Heart left ventricle (tissue), 7 donors: Measurements from ENCODE around the genes DEFB126, ANGPT4, FKBP1A and SIRPD.

- PRO-cap, 6 experiments, result no peak in any of the 6 experiments
- RAMPAGE, long total RNA, 2 experiments, result no peak in any of the 2 experiments
- RRBS, result no CpG with 5 or more reads among the region's 1 CpG
These were observed at the start of gene DEFB126 for GRCh38 chr20:142514-142793. TSS of gene DEFB126 (plus strand) at chr20:142590.

- PRO-cap, 6 experiments, result no peak in any of the 6 experiments
- RAMPAGE, long total RNA, 2 experiments, result no peak in any of the 2 experiments
- RRBS, result no CpG with 5 or more reads among the region's 7 CpGs
These were observed 2.2 kb downstream of the ZCCHC3 start for GRCh38 chr20:299320-300158.

GRCh38 chr20:309512-310221 lies 12.3 kb downstream of the ZCCHC3 start:
- PRO-cap, 6 experiments, result peak in 4 of 6 experiments; most common plus-strand start chr20:310172 (in 4); most common minus-strand start chr20:310071 (in 2)
- RAMPAGE, long total RNA, 2 experiments, result no peak in any of the 2 experiments
- RRBS, result no CpG with 5 or more reads among the region's 18 CpGs

DNA sequence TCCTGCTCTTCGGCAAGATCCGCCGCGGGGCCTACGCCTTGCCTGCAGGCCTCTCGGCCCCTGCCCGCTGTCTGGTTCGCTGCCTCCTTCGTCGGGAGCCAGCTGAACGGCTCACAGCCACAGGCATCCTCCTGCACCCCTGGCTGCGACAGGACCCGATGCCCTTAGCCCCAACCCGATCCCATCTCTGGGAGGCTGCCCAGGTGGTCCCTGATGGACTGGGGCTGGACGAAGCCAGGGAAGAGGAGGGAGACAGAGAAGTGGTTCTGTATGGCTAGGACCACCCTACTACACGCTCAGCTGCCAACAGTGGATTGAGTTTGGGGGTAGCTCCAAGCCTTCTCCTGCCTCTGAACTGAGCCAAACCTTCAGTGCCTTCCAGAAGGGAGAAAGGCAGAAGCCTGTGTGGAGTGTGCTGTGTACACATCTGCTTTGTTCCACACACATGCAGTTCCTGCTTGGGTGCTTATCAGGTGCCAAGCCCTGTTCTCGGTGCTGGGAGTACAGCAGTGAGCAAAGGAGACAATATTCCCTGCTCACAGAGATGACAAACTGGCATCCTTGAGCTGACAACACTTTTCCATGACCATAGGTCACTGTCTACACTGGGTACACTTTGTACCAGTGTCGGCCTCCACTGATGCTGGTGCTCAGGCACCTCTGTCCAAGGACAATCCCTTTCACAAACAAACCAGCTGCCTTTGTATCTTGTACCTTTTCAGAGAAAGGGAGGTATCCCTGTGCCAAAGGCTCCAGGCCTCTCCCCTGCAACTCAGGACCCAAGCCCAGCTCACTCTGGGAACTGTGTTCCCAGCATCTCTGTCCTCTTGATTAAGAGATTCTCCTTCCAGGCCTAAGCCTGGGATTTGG lies 11.5 kb upstream of the RBCK1 start:
- PRO-cap, 6 experiments, result no peak in any of the 6 experiments
- RAMPAGE, long total RNA, 2 experiments, result no peak in any of the 2 experiments
- RRBS, result no CpG with 5 or more reads among the region's 18 CpGs

GRCh38 chr20:458749-459374 lies 3.5 kb downstream of the TBC1D20 start:
- PRO-cap, 6 experiments, result peak in 2 of 6 experiments; most common plus-strand start chr20:459311 (in 2); most common minus-strand start chr20:459120 (in 1)
- RAMPAGE, long total RNA, 2 experiments, result no peak in any of the 2 experiments
- RRBS, result no CpG with 5 or more reads among the region's 9 CpGs

DNA sequence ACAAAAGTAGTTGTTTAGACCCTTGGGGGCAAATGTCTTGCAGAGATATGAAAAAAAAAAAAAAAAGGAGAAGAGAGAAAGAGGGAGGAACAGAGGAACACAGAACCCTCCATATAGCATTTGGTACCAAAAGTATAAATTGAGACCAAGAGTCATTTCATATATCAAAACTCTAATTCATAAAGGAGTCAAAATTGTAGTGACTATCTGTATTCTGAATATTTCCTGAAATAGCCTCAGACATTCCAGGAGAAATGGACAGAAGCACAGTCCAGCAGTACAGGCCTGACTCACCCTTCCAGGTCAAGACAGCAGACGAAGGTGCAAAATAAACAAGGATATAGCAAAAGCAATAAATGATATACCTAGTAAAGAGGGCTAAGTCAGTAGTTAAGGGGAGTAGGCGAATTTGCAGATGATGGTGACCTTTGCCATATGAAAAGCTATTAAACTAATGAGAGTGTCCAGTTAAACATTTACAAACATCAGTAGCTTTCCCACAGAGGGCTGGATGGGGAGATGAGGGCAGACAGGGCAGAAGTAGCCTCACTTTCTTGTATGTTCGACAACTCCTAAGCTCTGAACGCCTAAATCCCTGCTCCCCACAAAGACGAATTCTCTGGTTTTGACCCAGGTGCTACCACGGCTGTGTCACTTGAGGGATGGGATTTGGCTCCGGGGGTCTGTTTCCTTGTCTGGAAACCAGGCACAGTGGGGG lies 3.5 kb upstream of the SLC52A3 start:
- PRO-cap, 6 experiments, result no peak in any of the 6 experiments
- RAMPAGE, long total RNA, 2 experiments, result no peak in any of the 2 experiments
- RRBS, result no CpG with 5 or more reads among the region's 7 CpGs

DNA sequence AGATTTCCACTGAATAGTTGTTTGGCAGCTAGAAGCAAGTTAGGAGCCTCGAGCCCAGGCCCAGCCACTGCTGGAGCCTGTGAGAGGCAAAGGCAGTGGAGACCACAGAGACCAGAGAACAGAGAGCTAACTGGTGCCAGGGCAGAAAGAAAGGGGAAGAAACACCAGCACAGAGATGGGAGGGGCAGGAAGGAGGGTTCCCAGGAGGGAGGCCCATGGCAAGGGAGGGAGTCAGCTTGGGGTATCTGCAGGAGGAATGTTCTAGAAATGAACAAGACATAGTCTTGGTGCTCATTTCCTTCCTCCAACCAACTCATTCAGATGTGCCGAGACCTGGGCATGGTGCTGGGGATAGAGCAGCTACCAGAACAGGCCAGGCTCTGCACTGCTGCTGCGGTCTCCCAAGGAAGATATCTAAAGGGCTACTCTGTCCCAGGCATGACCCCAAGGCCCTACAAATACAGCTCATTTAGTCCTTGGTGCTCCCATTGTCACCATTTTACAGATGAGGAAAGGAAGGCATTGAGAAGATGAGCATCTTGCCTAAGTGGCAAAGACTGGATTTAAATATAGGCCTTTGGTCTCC lies 10.6 kb downstream of the ANGPT4 start:
- PRO-cap, 6 experiments, result no peak in any of the 6 experiments
- RAMPAGE, long total RNA, 2 experiments, result no peak in any of the 2 experiments
- RRBS, result no CpG with 5 or more reads among the region's 3 CpGs

- PRO-cap, 6 experiments, result peak in 1 of 6 experiments; most common minus-strand start chr20:916334 (in 1)
- RAMPAGE, long total RNA, 2 experiments, result no peak in any of the 2 experiments
- RRBS, result no CpG with 5 or more reads among the region's 15 CpGs
These were observed at the start of gene ANGPT4 for GRCh38 chr20:916023-916618. TSS of gene ANGPT4 (minus strand) at chr20:916334.

DNA sequence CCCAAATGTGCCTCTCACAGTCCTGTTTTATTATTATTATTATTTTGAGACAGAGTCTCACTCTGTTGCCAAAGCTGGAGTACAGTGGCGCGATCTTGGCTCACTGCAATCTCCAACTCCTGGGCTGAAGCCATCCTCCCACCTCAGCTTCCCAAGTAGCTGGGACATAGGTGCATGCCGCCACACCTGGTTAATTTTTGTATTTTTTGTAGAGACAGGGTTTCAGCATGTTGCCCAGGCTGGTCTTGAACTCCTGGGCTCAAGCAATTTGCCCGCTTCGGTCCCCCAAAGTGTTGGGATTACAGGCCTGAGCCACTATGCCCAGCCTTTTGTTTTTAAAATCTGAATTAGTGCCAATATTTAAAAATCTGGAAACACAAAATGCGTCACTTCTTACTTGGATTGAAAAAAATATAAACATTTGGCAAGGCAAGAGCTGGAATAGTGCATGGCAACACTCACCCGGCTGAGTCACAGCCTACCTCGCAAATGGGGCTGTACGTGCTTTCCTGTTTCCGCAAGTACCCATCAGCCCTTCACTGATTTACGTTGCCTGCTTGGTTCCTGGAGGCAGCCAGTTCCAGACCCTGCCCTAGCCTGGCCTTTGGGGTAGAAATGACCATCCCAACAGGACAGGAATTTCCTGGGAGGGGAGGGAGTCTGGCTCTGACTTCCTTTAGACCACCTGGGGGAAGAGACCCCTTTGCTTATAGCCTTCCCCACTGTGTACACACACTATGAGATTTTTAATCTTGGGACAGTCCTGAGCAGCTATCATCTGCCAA lies 6.2 kb downstream of the SDCBP2 start:
- PRO-cap, 6 experiments, result peak in 4 of 6 experiments; most common plus-strand start position 542 of the sequence (in 2); most common minus-strand start position 301 of the sequence (in 1)
- RAMPAGE, long total RNA, 2 experiments, result no peak in any of the 2 experiments
- RRBS, result no CpG with 5 or more reads among the region's 11 CpGs

DNA sequence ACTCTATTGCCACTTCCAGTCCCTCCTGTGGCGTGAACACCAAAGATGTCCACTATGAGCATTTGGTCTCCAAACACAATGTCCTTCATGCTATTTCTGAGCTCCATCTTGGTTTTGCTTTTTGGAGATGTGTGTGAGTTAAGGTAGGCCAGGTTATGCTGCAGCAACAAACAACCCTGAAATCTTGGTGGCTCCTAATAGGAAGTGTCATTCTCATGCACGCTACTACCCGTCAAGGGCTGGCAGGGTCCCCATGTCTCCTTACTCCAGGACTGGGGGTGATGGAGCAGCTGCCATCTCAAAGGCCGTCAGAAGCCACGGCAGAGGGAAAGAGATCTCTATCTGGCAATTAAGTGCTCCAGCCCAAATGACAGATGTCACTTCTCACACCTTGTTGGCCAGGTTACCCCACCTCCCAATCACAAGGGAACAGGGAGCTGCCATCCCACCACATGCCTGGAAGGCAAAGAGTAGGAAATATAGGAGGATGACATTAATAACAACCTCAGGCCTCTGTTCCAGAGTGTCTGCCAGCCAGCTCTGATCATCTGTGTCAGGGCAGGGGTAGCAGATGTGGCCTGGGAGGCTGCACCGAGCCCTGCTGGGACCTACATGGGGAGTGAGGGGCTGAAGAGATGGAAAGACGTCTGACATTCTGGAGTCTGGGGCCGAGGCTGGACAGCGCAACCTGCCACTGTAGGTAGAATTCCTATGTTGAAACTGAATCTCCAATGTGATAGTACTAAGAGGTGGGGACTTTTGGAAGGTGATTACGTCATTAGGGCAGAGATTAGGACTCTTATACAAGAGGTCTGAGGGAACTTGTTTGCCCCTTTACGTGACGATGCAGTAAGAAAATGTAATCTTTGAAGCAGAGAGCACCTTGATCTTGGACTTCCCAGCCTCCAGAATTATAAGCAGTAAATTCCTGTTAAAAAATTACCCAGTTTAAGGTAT lies 4.7 kb upstream of the SDCBP2 start:
- PRO-cap, 6 experiments, result no peak in any of the 6 experiments
- RAMPAGE, long total RNA, 2 experiments, result no peak in any of the 2 experiments
- RRBS, result no CpG with 5 or more reads among the region's 12 CpGs

DNA sequence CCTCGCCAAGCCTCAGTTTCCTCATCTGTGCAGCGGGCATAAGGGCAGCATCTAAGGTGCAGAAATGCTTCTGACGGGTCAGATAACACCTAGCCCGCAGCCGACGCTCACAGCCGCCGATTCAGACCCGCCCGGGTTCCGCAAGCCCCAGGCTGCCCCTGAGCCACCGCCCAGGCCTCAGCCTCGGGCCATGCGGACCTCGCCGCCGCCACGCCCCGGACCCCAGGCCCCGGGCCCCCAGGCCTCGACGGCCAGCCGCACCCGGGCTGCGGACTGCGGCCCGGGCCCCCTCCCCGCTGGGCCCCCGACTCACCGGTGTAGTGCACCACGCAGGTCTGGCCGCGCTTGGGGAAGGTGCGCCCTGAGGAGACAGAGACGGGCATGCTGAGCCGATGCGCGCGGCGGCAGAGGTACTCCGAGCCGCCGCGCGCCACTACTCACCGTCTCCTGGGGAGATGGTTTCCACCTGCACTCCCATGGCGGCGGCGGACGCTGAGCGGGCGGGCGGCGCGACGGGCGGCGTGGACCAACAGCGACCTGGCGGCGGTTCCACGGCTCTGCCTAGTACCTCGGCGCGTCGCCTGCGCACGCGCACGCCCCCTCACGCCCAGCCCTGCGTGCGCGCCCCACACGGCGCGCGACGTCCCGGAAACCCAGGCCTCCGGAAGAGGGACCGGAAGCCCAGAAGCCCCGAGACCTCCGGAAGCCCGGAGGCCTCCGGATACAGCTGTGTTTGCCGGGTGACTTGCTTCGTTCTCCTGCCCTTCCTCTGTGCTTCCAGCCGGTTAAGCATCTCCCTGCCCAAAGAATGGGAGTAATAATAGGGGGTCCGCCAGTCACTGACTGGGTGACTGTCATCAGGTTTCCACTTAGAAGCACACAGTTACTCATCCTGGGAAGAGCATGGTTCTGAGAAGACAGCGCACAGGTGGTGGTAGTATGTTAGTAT lies at the start of gene FKBP1A:
Gene FKBP1A, minus strand, starts transcription at position 534 of the 949 bp plus-strand sequence.
- PRO-cap, 6 experiments, result peak in 6 of 6 experiments; most common plus-strand start position 720 of the sequence (in 5); most common minus-strand start position 539 of the sequence (in 6)
- RAMPAGE, long total RNA, 2 experiments, result start-site peak on the minus strand in 2 of 2 experiments, centred at position 541 of the sequence, 264 to 525 reads per replicate
- RRBS, result 2% methylated on average over 11 of the region's 91 CpGs

- PRO-cap, 6 experiments, result no peak in any of the 6 experiments
- RAMPAGE, long total RNA, 2 experiments, result no peak in any of the 2 experiments
- RRBS, result no CpG with 5 or more reads among the region's 9 CpGs
These were observed 7.1 kb upstream of the FKBP1A start for GRCh38 chr20:1399785-1400431.

DNA sequence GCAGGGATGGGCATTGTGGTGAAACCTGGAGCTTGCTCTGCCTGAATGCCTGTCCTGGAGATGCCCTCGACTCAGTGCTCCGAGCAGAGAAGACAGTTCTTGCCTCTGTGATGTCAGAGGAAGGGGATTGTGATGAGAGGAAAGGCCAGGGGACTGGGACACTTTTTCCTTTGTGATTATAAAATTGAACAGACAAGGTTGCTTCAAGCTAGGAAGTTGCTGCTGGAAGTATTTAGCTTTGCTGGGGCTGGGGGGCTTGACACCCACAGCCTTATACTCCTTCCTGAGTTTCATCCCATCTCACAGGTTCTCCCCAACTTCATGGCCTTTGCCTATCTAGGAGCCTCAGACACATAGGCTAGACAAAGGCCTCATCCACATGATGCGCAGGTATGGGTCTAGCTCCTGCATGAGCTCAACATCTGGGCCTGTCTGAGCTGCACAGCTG lies at the start of gene SIRPD:
Gene SIRPD, minus strand, starts transcription at position 66 of the 448 bp plus-strand sequence.
- PRO-cap, 6 experiments, result no peak in any of the 6 experiments
- RAMPAGE, long total RNA, 2 experiments, result no peak in any of the 2 experiments
- RRBS, result no CpG with 5 or more reads among the region's 3 CpGs

GRCh38 chr20:1686307-1686737 lies 28.7 kb upstream of the SIRPG start:
- PRO-cap, 6 experiments, result no peak in any of the 6 experiments
- RAMPAGE, long total RNA, 2 experiments, result no peak in any of the 2 experiments
- RRBS, result no CpG with 5 or more reads among the region's 3 CpGs

- PRO-cap, 6 experiments, result peak in 4 of 6 experiments; most common plus-strand start chr20:1840086 (in 3)
- RAMPAGE, long total RNA, 2 experiments, result no peak in any of the 2 experiments
- RRBS, result no CpG with 5 or more reads among the region's 14 CpGs
These were observed 55.2 kb upstream of the SIRPA start for GRCh38 chr20:1839824-1840529.

DNA sequence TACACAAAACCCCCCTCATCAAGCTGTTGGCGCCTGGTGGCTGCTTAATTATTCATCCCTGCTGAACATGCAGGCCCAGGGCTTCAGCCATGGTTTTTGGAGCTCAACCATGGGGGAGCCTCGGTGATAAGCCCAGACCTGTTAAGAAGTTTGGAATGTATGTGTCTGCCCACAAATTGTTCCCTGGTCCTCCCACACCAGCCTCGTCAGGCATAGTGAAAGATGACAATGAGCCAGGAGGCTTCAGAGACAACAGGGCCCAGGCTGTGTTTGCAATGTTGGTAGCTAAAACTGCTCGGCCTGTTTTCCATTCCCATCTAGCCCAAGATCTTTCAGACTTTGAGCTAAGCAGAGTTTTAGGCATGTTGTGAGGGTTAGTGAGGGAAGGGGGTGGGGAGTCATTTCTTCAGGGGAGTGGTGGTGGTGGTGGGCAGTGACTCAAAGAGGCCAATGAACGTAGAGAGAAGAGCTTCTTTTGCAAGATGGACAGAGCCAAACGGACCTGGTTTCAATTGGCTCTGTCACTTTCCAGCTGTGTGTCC lies 34.7 kb upstream of the SIRPA start:
- PRO-cap, 6 experiments, result no peak in any of the 6 experiments
- RAMPAGE, long total RNA, 2 experiments, result no peak in any of the 2 experiments
- RRBS, result no CpG with 5 or more reads among the region's 6 CpGs

GRCh38 chr20:1893831-1894255 lies 1.4 kb upstream of the SIRPA start:
- PRO-cap, 6 experiments, result peak in 2 of 6 experiments; most common plus-strand start chr20:1894113 (in 1); most common minus-strand start chr20:1894030 (in 1)
- RAMPAGE, long total RNA, 2 experiments, result no peak in any of the 2 experiments
- RRBS, result 23% methylated on average over 4 of the region's 24 CpGs

- PRO-cap, 6 experiments, result no peak in any of the 6 experiments
- RAMPAGE, long total RNA, 2 experiments, result no peak in any of the 2 experiments
- RRBS, result 0% methylated on average over 1 of the region's 3 CpGs
These were observed 8.6 kb downstream of the SIRPA start for GRCh38 chr20:1903895-1904152.

DNA sequence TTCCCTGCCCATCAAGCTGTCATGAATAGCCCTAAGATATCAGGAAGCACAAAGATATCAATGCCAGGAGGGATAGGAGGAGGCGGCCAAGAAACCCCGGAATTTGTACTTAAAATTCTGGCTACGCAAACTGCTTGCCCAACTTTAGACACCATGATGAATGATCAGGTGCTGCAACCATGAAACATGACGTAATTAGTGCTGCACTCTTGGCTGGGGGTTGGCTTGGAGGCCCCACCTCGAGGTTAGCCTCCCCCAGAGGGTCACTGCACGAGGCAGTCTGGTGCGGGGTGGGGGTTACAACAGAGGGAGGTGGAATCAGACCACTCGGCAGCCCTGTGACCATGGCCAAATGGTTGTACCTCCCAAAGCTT lies 8.9 kb downstream of the SIRPA start:
- PRO-cap, 6 experiments, result no peak in any of the 6 experiments
- RAMPAGE, long total RNA, 2 experiments, result no peak in any of the 2 experiments
- RRBS, result 52% methylated on average over 2 of the region's 8 CpGs

- PRO-cap, 6 experiments, result peak in 2 of 6 experiments; most common plus-strand start chr20:1912409 (in 1); most common minus-strand start chr20:1912284 (in 2)
- RAMPAGE, long total RNA, 2 experiments, result no peak in any of the 2 experiments
- RRBS, result 50% methylated on average over 3 of the region's 25 CpGs
These were observed 17.1 kb downstream of the SIRPA start for GRCh38 chr20:1911956-1913012.